ENCODE measurements around a stretch of chr7.

DNA sequence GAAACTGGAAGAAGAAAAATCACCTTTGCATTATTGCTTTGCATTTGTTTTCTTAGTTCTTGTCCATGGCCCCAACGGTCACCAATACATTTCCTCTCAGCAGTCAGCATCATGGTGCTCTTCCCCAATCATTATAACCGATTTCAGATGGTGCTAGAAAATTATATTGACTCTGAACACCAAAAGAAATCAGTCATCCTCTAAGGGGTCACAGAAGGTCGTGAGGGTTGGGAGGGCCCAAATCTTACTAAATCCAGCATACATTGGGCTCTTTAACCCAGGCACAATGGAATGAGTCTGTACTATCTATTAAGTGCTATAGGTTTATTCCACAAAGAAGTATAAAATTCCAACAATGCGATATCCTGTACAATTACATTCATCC, 142.6 kb upstream of the KLF14 start:
- PRO-cap = no peak

DNA sequence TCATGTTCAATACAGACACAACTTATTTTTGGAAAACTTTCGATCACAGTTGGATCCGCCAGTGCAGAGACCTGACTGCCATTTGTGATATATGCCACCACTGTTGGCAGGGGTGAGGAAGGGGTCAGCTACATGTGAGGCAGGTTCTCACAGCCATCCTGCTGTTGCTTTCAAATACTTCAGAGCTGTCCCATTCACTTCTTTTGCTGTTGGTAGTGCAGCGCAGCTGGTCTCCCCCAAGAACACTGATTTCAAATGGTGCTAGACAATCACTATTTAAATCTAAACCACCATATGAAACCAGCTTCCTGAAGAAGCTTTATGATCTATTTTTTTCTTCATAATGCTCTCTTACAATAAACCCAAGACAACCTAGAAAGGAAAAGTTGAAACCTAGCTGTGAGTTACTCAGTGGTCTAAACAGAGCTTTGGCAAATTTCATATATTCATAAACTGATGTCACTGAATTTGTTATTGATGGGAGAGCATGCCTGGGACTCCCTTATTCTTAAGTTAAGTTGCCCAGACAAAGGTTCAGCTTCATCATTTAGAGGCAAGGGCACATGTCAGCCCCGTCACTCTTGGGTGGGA, 143.3 kb upstream of the KLF14 start:
- PRO-cap = no peak

GRCh38 chr7:130893319-130893945, 159.4 kb upstream of the KLF14 start:
- PRO-cap = no peak

DNA sequence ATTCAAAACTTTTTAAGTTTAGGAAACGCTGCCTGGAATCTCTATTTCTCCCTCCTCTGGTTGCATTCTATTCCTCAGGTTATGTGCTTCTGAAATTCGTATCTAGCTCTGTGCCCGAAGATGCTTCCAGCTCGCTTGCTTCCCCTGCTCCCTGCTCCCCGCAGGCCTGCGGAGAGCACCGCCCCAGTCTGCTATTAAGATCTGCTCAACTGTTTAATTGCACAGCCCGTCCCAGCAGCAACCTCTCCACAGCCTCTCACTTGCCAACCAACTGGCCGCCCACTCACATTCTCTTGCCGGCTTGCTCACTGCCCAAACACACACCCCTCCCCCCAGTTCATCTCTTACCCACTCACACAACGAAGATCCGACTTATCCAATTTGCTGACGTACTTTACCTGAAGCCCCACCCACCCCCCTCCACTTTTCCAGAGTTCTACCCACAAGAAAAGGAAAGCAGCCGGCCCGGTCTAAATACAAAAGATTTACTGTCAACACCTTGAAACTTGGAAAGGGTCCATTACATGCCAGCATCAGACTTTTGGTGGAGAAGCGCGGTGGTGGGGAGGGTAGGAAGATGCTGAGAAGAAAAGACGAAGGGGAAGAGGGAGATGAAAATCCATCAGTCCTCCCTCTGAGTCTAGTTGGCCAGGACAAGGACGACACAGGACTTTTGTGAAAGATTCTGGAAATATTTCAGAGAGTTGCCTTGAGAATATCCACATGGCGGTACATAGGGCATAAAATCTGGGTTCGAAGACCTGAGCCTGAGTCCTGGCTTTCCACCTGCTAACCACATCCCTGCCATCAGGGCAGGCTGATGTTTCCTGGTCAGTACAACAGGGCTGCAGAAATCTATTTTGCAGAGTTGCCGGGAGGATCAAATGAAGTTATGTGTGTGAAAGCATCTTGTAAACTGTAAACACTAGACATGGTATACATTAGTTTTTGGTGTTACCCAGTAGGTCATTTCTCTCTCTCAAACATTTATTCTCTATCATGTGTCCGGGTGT, 167.5 kb upstream of the KLF14 start:
- PRO-cap = bidirectional peak, plus-strand start at position 536 of the sequence, minus-strand start at position 168 of the sequence

GRCh38 chr7:130922423-130922680, 188.3 kb upstream of the KLF14 start:
- PRO-cap = no peak

DNA sequence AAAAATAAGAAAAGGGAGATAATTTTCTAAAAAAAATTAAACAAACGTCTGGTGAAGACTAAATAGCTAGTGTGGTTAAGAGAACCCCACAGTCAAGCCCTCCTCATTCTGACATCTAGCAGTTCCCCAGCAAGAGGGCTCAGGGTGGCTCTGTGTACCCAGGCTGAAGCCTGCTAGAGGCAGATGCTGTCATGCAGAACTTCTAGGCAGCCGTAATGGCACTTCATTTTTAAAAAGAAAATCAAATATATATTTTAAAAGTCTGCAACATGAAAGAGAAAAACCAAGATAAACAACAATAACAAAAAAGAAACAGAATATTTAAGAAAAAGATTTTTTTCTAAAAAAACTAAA, 223.2 kb upstream of the KLF14 start:
- PRO-cap = no peak

DNA sequence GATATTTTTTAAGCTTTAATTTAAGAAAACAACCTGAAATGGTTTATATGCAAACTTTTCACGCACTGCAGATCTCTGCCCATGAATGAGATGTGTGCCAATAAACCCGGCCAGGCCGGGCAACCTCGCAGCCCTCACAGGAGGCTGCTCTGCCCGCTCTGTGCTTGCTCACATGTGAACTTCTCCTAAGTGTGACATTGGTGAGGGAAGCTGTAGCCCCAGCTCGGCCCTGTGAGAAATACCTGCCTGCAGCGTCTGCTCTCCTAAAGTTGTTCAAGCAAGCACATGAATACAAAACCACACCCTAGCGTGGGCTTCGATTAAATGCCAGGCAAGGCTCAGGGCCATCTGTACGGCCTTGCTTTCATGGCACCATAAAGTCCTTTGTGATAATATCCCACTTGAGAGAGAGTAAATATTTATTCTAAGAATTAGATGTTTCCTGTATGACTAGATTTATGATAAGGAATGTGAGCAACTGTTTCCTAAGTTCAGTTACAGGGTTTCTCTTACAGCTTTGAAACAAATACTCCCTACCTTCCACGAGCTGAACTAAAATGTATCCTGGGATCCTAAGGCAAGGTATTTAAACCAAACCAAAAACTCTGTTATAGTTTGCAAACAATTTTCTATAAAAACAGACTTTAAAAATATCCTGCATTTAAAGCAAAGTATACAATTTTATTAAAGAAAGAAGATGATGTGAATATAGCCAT, 262.8 kb upstream of the KLF14 start:
- PRO-cap = unidirectional peak, minus-strand start at position 240 of the sequence

DNA sequence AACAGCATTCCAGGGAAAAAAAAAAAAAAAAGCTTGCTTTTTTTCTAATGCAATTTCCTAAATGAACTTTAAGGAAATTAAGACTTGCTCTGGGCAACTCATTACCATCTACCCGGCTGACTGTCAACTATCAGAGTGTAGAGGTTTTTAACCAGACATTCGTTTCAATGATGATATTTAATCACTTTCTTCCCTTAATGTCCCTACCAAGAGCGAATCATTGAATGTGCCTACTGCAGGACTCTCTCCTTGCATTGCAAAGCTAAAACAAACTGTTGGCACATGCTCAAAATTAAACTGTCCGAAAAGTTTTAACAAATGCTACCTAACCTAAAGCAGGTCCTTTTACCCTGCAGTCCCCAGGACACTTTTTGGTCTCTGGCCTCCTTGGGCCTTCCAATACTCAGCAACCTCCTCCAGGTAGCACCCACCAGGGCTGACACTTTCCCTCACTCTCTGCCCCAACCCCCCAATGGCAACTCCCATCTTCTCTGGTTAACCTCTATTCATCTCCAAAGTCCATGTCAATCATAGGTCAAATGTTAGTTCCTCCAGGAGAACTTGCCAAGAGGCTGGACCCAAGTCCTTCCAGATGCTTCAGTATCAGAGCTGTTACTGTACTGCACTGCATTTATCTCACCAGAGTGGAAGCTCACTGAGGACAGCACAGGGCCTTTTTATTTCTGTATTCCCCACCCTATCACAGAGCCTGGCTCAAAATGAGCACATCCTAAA, 294.8 kb upstream of the KLF14 start:
- PRO-cap = no peak

DNA sequence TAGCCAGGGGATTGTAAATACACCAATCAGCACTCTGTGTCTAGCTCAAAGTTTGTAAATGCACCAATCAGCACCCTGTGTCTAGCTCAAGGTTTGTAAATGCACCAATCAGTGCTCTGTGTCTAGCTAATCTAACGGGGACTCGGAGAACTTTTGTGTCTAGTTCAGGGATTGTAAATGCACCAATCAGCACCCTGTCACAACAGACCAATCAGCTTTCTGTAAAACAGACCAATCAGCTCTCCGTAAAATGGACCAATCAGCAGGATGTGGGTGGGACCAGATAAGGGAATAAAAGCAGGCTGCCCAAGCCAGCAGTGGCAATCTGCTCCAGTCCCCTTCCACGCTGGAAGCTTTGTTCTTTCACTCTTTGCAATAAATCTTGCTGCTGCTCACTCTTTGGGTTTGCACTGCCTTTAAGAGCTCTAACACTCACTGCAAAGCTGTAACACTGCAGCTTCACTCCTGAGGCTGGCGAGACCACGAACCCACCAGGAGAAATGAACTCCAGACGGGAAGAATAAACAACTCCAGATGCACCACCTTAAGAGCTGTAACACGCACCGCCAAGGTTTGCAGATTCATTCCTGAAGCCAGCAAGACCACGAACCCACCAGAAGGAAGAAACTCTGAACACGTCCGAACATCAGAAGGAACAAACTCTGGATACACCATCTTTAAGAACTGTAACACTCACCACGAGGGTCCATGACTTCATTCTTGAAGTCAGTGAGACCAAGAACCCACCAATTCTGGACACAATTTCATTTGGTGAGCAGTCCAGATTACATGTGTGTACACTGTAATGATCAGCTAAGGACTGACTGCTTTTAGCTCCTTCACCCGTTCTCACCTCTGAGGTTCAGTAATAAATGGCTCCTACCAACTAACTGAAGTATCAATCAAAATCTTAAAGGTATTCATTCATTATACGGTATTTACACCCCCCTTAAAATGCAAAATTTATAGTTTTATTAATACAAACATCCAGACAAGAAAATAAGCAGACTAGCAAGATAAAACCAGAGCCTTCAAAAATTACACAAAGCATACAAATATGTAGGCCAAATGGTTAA, 267.9 kb upstream of the MKLN1 start:
- PRO-cap = no peak

- PRO-cap = no peak
Measured at GRCh38 chr7:131087889-131088913, 239.5 kb upstream of the MKLN1 start.

GRCh38 chr7:131235306-131236160, 92.1 kb upstream of the MKLN1 start:
- PRO-cap = no peak

DNA sequence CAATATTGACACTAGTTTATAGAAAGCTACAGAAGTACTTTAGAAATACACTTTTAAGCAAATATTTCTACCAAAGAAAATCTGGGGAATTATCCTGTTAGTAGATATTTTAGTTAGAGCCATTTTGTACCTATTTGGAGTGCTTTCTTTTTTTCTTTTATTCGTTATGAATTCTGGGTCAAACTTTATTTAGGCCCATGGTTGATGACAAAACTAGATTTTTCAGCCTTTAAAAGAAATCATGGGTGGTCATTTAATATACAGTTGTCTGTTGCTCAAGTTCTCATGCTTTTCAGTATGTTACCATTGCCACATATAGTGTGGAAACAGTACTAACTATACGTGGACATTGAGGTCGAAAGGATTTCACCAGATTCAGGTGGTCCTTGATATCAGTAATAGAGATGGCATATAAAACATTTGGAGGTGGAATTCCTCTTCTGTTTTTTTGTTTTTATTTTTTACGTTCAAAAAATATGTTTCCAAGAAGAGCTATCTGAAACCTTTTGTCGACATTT, 89.6 kb downstream of the MKLN1 start:
- PRO-cap = no peak

GRCh38 chr7:131498665-131499045, 57.8 kb downstream of the PODXL start:
- PRO-cap = no peak

GRCh38 chr7:131506210-131506471, 50.3 kb downstream of the PODXL start:
- PRO-cap = unidirectional peak, plus-strand start at chr7:131506362

GRCh38 chr7:131524108-131524537, 32.3 kb downstream of the PODXL start:
- PRO-cap = no peak

DNA sequence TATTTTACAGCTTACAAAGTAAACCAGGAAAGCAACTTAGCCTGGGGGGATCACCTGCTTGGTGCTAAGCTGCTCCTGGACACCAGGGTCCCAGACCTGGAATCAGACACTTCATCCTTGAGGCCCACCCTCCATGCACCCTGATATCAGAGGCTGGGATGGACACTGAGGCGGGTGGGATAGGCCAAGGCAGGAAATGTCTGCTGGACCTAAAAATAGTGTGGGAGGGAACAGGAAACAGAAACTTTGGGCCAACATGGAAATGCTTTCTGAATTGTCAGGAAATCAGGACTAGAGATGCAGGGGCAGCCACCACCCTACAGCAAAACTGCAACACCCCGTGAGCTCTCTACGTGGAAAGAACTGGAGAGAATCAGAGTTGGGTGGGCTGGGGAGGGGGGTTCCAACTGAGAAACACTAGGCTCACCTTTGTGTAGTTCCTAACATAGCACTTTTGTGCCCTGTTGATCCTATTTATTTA, 101.5 kb upstream of the PODXL start:
- PRO-cap = unidirectional peak, plus-strand start at position 294 of the sequence

DNA sequence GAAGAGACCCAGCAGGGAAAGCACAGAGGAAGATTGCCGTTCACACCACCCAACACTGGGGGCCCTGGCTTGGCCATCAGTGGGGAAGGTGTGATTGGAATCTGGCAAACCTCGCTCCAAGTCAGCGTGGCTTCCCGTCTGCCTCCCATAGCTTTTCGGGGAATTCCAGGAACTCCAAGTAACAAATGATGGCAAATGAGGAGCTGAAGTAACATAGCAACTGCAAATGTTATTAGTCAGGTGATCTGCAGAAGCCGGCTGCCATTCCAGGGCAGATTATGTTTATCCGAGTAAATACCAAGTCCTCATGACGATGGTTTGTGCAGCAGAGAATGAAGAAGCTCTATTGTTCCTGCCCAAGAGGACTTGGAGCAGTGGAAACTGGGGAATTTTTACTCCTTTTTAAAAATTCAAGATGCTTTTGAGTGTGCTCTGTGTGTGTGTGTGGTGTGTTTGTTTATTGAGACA, 270.5 kb upstream of the PODXL start:
- PRO-cap = no peak

- PRO-cap = no peak
Measured at GRCh38 chr7:132225197-132225549, 351.1 kb downstream of the PLXNA4 start.

DNA sequence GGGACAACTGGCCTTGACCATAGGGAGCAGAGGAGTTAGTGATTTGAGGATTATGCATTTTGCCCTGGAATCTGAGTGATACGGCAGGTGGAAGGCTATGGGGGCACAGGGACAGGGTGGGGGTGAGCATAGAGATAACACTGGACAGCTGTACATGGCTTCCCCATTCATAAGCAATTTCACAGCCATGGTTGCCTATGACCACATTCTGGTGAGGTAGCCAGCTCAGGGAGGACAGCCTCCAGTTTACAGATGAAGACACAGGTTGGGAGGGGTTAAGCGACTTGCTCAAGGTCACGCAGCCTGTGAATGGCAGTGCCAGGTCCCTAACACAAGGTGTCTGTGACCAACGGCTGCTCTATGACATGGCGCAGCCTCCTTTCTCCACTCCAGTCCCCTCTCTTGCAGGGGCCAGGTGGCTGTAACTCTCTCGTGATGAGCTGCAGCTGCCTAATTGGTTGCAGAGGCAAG, 319.5 kb downstream of the PLXNA4 start:
- PRO-cap = no peak

- PRO-cap = no peak
Measured at GRCh38 chr7:132393689-132394355, 182.4 kb downstream of the PLXNA4 start.

Measured in sciatic nerve (tissue), 1 donor.